Jejunum (tissue), 1 donor: ENCODE measurements around a stretch of chr22.

DNA sequence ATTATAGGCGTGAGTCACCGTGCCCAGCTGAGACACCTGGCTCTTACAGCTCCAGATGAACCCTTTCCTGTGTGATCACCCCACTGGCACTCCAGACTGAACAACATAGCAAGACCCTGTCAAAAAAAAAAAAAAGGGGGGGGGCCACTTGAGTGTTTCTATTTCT lies 963 bp upstream of the ADSL start:
- PRO-cap = no peak

DNA sequence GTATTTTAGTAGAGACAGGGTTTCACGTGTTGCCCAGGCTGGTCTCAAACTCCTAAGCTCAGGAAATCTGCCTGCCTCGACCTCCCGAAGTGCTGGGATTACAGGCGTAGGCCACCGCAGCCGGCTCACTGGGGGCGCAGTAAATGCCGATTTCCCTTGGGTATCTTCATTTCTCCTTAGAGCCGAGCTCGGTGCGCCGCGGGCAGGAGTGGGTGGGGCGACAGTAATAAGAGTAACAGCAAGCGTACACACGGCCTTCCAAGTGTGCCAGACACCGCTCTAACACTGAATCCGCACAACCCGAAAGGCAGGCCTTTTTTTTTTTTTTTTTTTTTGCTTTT lies 526 bp upstream of the ADSL start:
- PRO-cap = no peak

- PRO-cap = no peak
Observed at GRCh38 chr22:40426600-40427095, 56.3 kb downstream of the SGSM3 start.

- PRO-cap = no peak
Observed at GRCh38 chr22:40436816-40437162, 66.4 kb downstream of the SGSM3 start.

- PRO-cap = bidirectional peak, plus-strand start at chr22:40651917, minus-strand start at chr22:40651726; bidirectional peak, plus-strand start at chr22:40652272, minus-strand start at chr22:40652134
Observed at GRCh38 chr22:40651581-40652406, 15.3 kb upstream of the MRTFA start.

GRCh38 chr22:40922888-40923087 lies 28.4 kb upstream of the RBX1 start:
- PRO-cap = no peak

GRCh38 chr22:41001696-41001992 lies 50.5 kb downstream of the RBX1 start:
- PRO-cap = no peak

DNA sequence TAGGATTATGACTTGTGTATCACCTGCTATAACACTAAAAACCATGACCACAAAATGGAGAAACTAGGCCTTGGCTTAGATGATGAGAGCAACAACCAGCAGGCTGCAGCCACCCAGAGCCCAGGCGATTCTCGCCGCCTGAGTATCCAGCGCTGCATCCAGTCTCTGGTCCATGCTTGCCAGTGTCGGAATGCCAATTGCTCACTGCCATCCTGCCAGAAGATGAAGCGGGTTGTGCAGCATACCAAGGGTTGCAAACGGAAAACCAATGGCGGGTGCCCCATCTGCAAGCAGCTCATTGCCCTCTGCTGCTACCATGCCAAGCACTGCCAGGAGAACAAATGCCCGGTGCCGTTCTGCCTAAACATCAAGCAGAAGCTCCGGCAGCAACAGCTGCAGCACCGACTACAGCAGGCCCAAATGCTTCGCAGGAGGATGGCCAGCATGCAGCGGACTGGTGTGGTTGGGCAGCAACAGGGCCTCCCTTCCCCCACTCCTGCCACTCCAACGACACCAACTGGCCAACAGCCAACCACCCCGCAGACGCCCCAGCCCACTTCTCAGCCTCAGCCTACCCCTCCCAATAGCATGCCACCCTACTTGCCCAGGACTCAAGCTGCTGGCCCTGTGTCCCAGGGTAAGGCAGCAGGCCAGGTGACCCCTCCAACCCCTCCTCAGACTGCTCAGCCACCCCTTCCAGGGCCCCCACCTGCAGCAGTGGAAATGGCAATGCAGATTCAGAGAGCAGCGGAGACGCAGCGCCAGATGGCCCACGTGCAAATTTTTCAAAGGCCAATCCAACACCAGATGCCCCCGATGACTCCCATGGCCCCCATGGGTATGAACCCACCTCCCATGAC lies 28.1 kb upstream of the L3MBTL2 start:
- PRO-cap = no peak

GRCh38 chr22:41178980-41179581 lies 26.0 kb upstream of the L3MBTL2 start:
- PRO-cap = no peak

GRCh38 chr22:41242734-41243328 lies 2.1 kb upstream of the CHADL start:
- PRO-cap = no peak

- PRO-cap = no peak
Observed at GRCh38 chr22:41247679-41248302, 7.1 kb upstream of the CHADL start.

DNA sequence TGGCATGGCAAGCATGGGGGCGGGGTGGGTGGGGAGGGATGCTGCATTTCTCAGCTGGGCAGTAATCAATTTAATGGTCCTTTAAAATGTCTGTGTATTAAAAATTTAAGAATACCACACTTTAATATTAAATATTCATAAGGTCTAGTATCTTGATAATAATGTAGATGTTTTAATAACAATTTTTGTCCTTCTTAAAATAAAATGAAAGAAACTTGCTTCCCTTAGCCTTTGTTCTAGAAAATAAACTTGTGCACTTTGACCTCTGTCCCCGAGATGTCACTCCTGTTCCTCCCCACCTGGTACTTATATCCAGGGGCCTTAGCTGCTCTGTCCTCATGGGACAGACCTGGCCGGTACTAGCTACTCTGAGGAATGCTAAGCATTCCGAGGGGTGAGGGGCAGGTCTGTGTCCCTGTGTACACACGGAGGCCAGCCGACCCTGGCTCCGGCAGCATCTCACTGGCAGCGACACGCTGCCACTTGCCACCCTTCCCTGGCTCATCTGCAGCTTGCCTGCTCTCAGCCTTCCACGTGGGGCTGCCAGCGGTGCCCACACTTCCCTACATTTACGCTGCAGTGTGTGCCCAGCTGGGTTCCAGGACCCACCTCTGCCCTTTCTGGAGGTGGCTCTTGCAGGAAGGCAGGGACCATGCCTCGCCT lies 21.7 kb upstream of the TEF start:
- PRO-cap = no peak

GRCh38 chr22:41369065-41369627 lies 12.6 kb upstream of the TEF start:
- PRO-cap = no peak

DNA sequence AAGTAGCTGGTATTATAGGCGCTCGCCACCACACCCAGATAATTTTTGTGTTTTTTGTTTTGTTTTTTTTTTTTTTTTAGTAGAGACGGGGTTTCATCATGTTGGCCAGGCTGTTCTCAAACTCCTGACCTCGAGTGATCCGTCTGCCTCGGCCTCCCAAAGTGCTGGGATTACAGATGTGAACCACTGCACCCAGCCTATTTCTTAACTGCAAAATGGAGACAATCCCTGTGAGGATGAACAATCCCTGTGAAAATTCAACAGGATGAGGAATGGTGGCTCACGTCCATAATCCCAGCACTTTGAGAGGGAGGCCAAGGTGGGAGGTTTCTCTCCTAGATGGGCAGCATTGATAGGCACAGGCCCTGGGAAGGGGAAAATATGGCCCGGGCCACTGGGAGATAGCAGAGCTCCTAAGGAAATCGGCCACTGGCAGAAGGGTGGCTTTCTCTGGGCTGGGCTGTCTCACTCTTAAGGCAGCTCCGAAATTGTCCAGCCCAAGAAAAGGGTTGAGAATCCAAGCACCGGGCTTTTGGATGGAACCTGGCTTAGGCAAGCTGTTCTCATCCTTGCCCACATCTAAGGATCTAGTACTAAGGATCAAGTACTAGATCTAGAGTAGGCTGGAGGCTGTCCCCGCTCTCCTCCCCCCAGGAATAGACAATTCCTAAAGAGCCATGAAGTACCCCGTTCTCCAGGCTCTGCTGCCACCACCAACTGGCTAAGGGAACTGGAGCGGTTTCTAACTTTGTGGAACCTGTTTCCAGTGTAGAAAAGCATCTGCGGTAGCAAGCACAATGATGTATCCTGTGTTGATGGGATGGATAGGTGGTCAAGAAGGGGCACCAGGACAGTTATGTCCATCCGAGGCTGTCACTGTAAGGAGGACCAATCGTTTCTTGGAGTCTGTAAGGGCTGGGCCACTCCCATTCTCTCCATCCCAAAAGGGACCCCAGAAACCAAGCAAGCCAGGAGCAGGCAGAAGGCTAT lies 13.8 kb downstream of the TOB2 start:
- PRO-cap = unidirectional peak, minus-strand start at position 507 of the sequence

- PRO-cap = no peak
Observed at GRCh38 chr22:41434396-41435607, 11.8 kb downstream of the TOB2 start.

DNA sequence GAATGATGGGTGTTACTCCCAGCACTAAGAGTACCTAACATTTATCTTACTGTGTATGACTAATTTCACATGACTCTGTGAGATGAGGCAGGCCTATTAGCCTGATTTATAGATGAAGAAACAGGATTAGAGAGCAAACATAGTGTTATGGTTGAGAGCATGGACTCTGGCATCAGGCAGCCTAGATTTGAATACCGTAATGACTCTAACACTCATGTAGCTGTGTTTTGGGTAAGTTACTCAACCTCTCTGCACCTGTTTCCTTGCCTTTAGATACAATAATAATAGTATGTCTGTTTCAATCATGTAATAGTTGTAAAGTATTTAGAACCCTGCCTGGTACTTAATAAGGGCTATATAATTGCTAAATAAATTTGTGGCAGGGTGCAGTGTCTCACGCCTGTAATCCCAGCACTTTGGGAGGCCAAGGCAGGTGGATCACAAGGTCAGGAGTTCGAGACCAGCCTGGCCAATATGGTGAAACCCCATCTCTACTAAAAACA lies 2.8 kb downstream of the ACO2 start:
- PRO-cap = bidirectional peak, plus-strand start at position 190 of the sequence, minus-strand start outside the sequence

- PRO-cap = no peak
Observed at GRCh38 chr22:41518318-41518862, 25.9 kb downstream of the POLR3H start.

DNA sequence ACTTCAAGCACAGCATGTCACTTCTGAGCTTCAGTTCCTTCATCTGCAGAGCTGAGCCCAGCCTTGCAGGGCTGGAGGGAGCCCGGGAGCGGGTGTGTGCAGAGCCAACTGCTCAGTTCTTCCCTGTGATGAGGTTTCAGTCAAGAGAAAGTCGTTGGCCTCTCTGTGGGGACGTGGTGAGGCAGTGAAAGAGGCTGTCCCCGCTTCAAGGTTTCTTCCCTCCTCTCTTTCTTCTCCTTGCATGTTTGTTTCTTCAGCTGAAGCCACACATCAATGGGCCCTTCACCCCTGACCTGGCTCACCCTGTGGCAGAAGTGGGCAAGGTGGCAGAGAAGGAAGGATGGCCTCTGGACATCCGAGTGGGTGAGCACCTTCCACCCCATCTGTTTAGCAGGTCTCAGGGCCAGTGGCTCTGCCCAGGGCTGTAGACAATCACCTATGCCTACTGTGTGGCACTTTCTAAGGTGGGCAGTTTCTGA lies 24.3 kb downstream of the POLR3H start:
- PRO-cap = no peak

DNA sequence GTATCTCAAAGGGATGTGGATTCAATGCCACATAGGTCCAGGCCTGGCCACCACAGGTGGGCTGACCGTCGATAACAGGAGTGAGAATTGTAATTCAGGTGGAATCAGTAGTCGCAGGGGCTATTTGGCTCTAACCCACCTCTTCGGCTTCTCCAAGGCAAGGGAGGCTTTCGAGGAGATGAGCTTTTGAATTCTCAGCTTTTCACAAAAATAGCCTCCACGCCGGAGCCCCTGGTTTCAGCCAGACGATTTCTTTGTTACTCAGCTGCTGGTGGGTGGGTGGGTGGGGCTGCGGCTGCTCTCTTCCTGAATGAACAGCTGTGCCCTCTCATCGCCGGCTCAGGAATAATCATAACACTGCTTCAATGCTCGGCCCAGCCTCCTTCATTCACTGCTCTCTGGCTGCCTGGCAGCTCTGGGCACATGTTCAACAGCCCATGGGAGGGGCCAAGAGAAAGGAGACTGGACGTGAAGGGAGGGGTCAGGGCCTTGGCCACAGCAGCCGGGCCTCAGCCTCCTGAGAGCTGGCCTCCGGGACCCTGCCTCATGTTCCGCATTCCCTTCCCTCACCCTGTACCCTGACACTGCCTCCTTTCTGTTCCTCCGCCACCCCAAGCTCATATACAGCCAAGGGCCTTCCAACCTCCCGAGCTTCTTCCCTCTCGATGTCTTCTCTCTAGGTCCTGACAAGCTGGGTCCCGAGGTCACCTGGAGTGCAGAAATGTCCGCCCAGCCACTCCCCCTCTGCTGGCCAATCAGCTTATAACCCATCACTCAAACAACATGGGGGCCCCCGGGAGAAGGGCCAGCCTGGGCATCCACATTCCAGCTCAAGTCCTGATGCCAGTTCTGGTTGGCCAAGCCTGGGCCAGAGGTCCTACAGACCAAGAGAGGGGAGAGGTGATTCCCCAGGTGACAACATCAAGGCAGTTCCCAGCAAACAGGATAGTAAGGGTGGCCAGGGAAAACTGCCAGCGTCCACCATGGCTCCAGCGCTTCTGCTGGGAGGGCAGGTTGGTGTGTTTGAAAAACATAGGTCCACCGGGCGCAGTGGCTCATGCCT lies 3.3 kb upstream of the CSDC2 start:
- PRO-cap = no peak

DNA sequence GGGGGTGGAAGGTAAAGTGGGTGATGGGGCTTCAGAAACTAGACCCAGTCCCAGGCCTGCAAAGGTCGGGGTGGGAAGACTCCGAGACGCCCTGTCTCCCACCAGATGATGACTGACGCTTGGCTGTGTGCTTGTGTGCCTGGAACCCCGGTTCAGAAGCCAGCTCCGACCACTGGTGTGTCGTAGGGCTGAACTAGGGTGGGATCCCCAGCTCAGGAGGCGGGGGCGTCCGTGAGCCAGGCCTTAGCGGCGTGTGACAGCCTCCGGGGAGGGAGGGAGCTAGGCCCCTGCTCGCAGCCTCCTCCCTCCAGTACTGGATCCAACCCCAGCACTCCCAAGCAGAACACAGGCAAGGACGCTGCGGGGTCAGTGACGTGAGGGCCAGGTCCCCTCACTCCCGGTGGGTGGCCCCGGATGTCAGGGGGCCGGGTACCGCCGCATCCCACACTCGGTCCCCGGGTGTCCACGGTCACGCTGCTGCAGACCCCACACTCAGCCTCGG lies 423 bp downstream of the PMM1 start:
- PRO-cap = no peak